ENCODE data around the gene CLYBL.

DNA sequence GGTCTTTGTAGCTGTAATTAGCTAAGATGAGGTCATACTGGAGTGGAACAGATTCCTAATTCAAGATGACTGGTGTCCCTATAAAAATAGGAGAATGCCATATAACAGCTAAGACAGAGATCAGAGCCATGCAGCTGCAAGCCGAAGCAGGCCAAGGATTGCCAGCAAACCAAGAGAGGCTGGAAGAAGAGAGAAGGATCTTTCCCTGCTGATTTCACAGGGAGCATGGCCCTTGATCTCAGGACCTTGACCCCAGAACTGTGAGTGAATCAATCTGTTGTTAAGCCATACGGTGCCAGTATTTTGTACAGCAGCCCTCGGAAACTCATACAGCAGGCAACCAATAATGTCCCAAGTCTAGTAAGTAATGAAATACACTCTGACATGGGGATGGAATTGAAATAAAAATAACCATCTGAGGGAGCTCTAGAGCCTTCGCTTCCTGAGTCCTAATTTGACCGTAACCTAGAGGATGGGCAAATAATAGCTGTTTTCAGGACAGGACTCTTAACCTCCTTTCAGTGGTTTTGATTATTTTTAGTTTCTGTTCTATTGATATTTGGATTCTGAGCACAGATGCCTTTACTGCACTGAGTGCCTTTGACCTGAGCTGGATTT is 28.0 kb upstream of the CLYBL start:
- PRO-cap = no peak

DNA sequence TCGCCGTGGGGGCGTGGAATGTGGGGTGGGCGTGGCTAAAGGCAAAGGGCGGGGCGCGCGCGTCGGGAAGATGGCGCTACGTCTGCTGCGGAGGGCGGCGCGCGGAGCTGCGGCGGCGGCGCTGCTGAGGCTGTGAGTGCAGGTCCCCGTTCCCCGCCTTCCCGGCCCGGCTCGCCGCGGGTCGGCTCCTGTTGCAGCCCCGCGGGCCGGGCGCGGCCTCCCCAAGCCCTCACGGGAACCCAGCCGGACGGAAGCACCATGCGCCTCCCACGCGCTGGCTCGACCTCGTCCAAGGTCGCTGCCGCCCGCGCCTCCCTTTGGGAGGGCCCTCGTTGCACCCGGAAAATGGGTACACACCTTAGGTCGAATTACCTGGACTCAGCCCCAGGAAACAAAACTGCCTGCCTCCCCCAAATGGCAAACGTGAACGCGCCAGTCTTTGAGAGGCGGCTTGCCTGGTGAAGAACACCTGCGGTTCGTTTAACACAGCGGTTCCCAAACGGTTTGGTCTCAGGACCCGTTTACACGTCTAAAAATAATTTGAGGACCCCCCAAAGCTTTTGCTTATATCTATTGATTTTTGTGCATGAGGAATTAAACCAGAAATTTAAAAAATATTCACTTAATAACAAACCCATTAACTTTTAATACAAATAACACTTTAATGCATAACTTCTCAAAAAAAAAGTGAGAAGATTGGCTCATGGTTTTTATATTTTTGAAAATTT is at the start of gene CLYBL:
CLYBL (plus strand) TSS at position 65 of the 728 bp plus-strand sequence.
- PRO-cap = bidirectional peak, plus-strand start at position 44 of the sequence, minus-strand start outside the sequence; bidirectional peak, plus-strand start at position 442 of the sequence, minus-strand start at position 319 of the sequence

DNA sequence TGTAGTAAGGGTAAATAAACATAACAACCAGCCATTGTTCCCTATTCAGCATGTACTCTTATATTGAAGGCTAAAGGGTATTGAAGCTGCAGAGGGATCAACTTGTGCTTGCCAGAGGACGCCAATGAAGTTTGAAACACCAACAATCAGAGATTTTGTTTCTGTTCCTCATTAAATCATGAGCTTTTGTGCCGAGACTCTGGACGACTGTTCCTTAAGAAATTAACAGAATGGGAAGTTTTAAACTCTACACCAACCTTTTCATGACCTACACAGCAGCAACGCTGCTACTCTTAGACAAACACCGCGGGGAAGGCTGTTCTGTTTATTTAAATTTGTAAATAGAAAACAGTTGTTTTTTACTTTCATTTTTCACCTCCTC is 79.2 kb downstream of the ZIC5 start:
- PRO-cap = no peak

- PRO-cap = no peak
Measured at GRCh38 chr13:99984410-99985277, 3.1 kb downstream of the ZIC2 start.

- PRO-cap = no peak
Measured at GRCh38 chr13:99986631-99987318, 5.2 kb downstream of the ZIC2 start.

GRCh38 chr13:100325713-100326334 is 236.9 kb downstream of the PCCA start:
- PRO-cap = no peak

DNA sequence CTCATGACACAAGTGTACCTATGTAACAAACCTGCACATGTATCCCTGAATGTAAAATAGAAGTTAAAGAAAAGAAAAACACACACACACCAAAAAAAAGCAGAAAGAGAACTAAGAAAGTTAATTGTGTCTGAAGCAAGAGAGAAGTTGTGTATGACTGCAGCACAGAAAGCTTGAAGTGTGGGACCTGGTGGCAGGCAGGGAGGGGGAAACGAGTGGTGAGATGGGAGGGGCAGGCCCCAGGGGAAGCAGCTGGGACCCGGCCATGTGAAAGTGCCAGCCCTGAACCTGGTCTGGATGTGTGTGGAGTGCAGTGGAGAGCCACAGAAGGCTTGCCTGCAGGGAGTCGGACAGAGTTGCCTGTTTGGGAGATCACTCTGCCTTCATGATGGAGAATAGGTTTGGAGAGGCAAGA is 199.0 kb downstream of the GGACT start:
- PRO-cap = no peak

DNA sequence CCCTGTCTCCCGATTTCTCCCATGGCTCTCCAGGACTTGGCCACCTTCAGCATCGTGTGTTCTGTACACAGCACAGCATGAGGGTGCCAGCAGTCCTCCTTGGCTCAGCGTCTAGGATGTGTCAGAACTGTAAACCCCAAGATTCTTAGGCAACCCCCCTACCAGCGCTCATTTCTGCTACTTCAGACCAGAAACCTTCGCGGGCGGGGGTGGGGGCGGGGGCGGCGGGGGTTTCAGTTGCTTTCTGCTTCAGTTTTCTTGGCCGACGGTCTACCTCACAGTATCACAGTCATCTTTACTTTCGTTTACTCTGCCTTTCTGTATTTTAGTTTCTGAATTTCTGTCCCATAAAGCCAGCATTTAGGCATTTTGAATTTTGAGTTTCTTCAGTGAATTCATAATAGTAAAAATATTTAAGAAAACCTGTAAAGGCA is 82.4 kb downstream of the GGACT start:
- PRO-cap = no peak

GRCh38 chr13:100515371-100515972 is 73.1 kb downstream of the GGACT start:
- PRO-cap = no peak

DNA sequence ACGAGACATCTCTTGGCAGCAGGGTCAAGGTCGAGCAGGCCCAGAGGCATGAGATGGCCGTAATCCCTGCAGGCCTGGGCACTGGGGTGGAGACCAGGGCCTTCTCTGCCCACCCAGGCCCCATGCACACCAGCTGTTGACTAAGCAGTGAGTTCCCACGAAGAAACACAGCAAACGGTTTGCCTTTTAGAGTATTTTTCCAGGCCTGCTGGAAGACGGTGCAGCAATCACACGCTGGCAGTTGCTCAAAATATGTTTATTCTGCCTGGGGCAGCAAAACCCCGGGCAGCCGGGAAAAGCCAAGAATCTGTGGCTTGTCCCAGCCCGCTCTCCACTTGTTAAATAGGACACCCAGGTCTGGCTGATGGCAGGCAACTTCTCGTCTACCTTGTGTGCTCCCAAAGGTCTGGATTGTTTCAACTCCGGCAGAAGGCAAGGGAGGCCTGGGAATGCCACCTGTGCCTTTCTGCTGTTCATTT is 40.8 kb downstream of the GGACT start:
- PRO-cap = no peak

- PRO-cap = no peak
Measured at GRCh38 chr13:101755465-101755975, 161.2 kb downstream of the FGF14 start.

GRCh38 chr13:102012526-102013037 is 95.8 kb upstream of the FGF14 start:
- PRO-cap = no peak

DNA sequence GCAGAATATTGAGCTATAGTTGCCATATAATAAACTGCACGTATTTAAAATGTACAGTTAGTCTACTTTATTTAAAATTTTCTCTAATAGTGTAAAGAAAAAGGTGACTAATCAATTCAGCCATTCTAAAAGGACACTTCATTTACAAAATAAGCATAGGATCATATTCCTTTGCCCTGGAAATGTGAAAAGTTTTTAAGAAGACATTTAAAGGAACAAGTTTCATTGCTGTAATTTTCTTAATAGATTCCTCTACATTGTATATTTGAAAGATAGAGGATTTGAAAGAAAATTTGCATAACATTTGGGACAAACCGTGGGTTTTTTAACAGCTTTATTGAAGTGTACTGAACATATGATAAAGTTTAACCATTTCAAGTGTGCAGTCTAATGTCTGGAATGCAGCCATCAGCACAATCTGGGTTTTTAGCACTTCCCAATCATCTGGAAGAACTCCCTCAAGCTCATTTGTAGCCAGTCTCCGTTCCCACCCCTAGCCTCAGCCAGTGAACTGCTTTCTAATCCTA is 12.8 kb downstream of the METTL21C start:
- PRO-cap = no peak

GRCh38 chr13:102788623-102789090 is 10.1 kb downstream of the POGLUT2 start:
- PRO-cap = no peak

- PRO-cap = unidirectional peak, minus-strand start at chr13:102823660
Measured at GRCh38 chr13:102823504-102823905, 22.3 kb upstream of the ERCC5 start.

GRCh38 chr13:103066443-103066757 is 183 bp upstream of the SLC10A2 start:
- PRO-cap = no peak

GRCh38 chr13:103517549-103517846 is 451.3 kb upstream of the SLC10A2 start:
- PRO-cap = no peak

DNA sequence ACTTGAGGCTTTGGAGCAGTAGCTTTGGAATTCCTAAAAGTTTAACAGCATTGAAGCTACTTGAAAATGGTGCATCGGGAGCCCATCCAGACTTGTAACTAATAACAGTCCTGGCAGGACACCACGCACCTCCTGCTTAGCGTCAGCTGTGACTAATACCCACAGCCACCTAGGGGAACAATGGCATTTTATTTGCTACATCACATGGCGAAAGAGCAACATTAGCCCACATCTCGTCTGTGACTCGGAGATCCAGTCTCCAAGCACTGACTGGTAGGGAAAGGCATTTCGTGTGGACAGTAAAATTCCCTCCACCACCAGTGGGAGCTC is 894.4 kb upstream of the DAOA start:
- PRO-cap = no peak

GRCh38 chr13:105921857-105922332 is 456.1 kb downstream of the DAOA start:
- PRO-cap = unidirectional peak, minus-strand start at chr13:105921913

GRCh38 chr13:106096477-106096980 is 438.9 kb downstream of the EFNB2 start:
- PRO-cap = bidirectional peak, plus-strand start at chr13:106096864, minus-strand start at chr13:106096702

Measured in rectum (tissue), 1 donor.